Endometrial microvascular endothelial cells (primary cell): Measurements from ENCODE around the genes RHOU and RAB4A.

DNA sequence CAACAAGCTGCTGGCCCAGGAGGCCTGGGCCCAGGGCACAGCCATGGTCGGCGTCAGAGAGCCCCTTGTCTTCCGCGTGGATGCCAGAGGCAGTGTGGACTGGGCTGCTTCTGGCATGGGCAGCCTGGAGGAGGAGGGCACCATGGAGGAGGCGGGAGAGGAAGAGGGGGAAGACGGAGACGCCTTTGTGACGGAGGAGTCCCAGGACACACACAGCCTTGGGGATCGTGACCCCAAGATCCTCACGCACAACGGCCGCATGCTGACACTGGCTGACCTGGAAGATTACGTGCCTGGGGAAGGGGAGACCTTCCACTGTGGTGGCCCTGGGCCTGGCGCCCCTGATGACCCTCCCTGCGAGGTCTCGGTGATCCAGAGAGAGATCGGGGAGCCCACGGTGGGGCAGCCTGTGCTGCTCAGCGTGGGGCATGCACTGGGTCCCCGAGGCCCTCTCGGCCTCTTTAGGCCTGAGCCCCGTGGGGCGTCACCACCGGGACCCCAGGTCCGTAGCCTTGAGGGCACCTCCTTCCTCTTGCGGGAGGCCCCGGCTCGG lies 46.5 kb downstream of the TRIM11 start:
- RAMPAGE, long total RNA: no peak

- RAMPAGE, long total RNA: no peak
Measured at GRCh38 chr1:228372102-228373255, 34.2 kb downstream of the TRIM11 start.

- RAMPAGE, long total RNA: no peak
Measured at GRCh38 chr1:228374678-228375318, 31.8 kb downstream of the TRIM11 start.

DNA sequence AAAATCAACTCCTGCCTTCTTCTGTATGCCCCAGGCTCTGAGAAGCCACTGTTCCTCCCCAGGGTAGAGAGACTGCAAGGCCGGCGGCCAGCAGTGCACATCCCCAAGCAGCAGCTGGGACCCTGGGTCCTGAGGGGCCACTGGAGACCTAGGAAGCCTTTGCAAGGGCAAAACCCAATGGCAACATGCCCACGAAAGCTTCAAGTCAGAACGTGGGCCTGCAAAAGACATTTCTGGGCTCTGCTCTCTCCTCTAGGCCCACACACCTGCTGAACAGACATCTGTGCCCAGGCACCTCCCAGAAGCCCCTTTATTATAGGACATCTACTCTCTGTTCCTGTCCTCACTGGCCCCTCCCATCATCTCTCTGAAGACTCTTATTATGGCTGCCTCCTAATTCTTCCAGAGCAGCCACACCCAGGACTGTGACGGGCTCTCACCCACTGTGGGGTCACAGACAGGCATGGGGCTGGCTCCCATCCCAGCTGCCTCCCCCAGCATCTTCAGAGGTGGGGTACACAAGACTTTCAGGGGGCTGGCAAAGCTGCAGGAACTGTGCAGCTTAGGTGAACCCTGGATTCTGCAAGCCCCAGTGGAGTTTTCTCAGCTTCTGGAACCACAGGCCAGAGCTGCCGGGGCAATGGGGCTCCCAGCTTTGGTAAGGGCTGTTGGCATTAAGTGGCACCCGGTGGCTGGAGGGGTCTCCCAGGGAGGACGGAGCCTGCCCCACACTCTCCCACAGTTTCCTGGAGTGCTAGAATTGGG lies 12.7 kb downstream of the TRIM11 start:
- RAMPAGE, long total RNA: no peak

DNA sequence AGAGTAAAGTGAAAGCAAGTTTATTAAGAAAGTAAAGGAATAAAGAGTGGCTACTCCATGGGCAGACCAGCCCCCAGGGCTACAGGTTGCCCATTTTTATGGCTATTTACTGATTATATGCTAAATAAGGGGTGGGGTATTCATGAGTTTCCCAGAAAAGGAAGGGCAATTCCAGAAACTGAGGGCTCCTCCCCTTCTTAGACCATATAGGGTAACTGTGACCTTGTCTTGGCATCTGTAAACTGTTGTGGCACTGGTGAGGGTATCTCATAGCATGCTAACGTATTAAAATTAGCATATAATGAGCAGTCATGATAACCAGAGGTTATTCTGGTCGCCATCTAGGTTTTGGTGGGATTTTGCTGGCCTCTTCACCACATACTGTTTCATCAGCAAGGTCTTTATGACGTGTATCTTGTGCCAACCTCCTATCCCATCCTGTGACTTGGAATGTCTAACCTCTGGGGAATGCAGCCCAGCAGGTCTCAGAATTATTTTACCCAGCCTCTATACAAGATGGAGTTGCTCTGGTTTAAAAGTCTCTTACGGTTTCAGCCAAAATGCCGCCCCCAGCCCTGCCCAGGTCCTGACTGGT lies 931 bp upstream of the TRIM17 start:
- RAMPAGE, long total RNA: no peak

DNA sequence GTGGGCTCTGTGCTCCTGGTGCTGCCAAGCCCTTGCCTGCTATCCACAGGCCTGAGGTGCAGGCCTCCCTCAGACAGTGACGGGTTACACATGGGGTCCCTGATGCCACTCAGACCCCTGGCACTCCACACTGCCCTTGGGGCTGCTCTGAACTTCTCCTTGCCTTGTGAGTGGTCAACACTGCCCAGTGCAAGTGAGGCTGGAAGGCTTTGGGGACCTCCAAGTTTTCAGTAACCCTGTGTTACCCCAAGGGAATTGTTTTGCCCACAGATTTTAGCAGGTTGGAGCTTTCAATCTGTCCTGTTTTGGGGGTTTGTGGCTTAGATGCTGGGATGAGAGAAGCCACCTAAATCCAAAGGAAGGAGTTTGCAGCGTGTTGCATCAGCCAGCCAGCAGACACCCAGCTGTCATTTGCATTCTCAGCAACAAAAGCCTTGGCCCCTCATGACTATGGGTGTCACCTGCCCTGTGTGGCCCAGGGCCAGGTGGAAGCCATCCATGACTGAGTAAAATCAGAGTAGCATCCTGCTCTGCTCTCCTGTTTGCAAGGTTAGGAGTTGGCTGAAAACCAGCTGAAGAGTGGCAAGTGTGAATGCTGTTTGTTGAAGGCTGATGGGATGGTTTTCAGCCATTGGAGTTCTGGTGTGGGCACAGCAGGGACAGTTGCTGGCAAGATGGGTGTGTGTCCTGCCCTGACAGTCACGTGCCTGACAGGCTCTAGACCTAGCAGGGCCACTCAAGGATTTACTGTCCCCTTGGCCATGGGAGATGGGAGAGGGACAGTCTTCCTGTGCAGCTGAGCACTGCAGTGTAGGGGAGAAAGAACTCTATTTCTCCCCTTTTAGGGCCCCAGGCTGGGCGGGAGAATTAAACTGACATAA lies 3.3 kb downstream of the RNF187 start:
- RAMPAGE, long total RNA: no peak

GRCh38 chr1:228500847-228501623 lies 13.9 kb downstream of the RNF187 start:
- RAMPAGE, long total RNA: no peak

- RAMPAGE, long total RNA: no peak
Measured at GRCh38 chr1:228669153-228669508, 66.1 kb upstream of the RHOU start.

- RAMPAGE, long total RNA: no peak
Measured at GRCh38 chr1:228722200-228722805, 13.0 kb upstream of the RHOU start.

- RAMPAGE, long total RNA: no peak
Measured at GRCh38 chr1:228734753-228735747, at the start of gene RHOU. Gene RHOU (plus strand): TSS chr1:228735479.

DNA sequence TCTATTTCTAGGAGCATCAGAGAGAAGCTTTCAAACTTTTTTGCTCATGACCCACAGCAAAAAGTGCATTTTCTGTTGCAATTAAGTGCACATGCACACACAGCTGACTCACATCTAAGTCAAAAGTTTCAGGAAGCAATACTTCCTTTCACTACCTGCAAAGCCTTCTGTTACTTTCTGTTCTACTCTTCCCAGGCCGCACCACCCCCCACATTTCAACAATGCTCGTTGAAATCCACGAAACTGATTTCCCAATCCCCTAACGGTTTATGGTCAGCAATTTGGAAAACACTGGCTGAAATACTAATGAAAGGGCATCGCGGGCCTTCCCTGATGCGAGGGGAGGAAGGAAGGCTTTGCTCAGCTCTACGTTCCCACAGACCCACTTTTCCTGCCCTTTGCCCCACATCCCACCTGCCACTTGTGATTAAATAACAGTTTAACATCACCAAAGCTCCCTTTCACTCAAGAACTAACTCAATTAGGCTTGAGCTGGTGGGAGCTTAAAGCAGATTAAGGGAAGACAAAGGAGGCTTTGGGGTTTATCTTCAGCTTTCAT lies 243.3 kb upstream of the RAB4A start:
- RAMPAGE, long total RNA: no peak

GRCh38 chr1:229032393-229032809 lies 238.5 kb upstream of the RAB4A start:
- RAMPAGE, long total RNA: no peak

DNA sequence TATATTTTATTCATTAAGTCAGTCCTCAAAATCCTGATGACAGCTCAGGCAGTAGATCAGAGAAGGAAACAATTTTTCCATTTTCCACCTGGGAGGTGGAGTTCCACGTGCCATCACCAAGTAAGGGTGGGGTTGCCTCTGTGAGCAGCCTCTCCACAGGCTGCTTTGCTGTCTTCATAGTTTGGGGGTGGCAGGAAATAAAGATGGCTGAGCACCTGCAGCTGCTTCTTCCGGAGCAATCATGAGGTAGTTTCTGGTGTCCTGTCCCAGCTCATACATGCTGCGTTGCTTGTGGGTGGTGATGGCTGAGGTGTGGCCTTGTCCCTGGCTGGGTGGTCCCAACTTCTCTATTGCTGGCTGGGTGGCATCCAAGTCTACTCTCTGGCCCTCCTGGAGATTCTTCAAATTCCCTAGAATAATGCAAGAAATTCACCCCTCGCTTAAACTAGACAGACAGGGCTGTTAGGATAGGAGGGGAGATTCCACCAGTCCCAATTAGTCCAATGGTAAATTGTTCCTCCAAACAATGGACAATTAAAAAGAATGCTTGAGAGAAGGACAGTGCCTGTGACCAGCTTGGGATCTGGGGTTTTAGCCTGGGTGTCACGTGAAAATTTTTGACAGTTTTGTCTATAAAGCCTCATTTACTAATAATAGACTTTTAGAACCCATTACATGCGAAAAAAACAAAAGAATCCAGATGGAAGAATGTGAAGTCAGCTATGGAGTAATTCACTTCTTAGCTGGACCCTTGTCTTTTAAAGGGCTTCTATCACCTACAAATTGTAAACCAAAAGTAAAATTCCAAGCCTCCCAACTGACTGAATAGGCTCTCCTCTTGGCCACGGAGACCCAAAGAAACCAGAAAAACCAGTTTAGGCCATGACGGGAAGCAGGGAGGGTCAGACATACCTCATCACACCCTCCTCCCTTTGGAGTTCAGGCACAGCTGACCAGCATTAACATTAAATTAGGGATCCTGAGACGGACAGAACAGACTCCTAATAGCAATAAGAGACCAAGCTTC lies 177.7 kb upstream of the RAB4A start:
- RAMPAGE, long total RNA: no peak

- RAMPAGE, long total RNA: no peak
Measured at GRCh38 chr1:229113088-229113521, 157.8 kb upstream of the RAB4A start.

DNA sequence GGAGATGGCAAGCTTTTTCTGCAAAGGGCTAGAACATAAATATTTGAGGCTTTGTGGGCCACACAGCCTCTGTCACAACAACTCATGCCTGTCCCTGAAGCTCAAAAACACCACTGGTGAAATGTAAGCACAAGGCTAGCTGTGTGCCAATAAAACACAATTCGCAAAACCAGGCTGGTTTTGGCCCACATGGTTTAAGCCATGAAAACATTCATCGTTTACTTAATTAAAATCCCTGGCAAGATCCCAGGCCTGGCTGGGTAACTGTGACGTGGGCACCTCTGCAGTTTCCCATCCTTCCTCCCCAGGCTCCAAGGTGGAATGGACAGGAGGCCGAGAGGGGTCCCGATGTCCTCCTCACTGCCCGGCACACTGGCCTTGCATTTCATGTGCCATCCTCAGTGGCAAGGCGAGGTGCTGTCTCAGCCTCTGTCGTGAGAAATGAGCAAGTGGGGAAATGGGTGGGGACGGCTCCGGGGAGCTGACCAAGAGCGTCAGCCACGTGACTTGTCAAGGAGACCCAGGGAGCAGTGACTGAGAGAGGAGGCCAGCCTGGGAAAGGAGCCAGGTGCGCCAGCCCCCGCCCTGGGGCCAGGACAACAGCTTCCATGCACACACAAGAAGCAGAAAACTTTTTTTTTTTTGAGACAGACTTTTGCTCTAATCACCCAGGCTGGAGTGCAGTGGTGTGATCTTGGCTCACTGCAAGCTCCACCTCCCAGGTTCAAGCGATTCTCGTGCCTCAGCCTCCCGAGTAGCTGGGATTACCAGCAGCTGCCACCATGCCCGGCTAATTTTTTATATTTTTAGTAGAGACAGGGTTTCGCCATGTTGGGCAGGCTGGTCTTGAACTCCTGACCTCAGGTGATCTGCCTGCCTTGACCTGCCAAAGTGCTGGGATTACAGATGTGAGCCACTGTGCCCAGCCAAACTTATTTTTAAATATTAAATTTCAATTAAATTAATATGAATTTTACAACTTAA lies 153.0 kb upstream of the RAB4A start:
- RAMPAGE, long total RNA: no peak

DNA sequence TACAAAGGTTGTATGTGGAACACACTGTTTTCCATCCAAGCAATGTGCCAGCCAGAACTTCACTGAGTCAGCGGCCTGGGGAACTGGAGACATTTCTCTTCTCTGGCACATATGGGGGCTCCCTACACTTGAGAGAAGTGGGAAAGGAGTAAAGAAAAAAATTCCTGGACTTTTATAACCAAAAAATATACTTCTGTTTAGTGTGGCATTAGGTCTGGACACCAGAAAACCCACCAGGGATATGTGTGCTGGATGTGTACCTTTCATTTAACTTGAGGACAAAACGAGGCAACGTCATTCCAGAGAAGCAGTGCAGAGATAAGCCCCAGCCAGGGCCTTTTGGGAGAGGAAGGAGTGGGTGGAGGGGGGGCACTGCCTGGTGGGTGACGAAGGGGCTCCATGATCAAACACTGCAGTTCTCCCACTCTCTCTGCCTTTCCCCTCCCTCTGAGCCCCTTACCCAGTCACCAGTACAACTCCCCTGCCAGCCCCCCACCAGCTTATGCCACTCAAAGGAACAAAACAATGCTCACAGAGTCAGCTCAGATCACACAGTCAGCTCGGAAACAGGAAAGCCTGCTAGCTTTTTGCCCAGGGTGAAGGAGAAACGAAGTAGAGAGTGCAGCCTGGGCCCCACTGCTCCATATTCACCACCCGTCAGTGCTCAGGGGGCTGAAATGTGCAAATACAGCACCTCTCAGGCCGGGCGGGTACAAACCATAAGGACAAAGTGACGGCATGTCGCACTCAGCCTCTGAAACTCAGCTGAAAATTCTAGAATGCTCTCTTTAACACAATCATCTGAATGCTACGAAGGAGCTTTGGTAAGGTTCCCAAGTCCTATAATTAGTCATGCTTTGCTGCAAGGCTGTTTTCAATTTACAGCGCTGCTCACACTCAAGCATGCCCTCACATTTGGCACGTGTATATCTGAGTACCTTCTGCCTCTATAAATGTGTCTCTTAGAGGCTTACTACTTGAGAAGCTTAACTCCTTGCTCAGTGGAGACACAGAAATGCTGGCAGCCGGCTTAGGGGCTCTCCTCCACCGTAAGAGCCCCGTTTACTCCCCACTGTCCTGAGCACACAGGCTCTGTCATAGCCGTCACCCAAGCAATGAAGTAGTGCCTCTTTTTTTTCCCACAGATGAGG lies 65.9 kb upstream of the RAB4A start:
- RAMPAGE, long total RNA: no peak

DNA sequence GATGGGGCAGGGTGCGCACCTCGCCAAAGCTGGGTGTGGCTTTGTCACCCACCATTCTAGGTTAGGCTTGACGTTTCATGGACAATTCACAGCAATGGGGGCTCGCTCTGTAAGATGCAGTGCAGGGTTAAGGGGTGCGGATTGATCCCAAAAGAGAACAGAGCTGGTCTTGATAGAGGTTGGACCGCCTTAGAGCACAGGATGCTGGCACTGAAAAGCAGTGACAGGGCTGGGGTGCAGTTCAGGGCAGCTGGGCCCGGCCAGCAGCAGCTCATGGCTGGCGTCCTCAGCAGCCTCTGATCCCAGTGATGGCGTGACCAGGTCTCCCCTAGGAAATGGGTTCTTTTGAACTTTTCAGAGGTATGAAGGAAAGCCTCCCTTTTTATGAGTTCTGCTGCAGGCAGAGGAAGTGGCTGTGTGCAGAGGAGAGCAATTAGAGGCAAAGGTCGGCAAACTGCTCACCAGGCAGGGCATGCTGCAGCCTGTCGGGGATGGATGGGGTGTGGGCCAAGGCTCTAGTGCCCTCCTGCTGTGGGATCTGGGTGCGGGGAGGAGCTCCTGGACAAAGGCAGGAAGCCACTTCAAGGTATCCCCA lies 45.7 kb upstream of the RAB4A start:
- RAMPAGE, long total RNA: no peak

DNA sequence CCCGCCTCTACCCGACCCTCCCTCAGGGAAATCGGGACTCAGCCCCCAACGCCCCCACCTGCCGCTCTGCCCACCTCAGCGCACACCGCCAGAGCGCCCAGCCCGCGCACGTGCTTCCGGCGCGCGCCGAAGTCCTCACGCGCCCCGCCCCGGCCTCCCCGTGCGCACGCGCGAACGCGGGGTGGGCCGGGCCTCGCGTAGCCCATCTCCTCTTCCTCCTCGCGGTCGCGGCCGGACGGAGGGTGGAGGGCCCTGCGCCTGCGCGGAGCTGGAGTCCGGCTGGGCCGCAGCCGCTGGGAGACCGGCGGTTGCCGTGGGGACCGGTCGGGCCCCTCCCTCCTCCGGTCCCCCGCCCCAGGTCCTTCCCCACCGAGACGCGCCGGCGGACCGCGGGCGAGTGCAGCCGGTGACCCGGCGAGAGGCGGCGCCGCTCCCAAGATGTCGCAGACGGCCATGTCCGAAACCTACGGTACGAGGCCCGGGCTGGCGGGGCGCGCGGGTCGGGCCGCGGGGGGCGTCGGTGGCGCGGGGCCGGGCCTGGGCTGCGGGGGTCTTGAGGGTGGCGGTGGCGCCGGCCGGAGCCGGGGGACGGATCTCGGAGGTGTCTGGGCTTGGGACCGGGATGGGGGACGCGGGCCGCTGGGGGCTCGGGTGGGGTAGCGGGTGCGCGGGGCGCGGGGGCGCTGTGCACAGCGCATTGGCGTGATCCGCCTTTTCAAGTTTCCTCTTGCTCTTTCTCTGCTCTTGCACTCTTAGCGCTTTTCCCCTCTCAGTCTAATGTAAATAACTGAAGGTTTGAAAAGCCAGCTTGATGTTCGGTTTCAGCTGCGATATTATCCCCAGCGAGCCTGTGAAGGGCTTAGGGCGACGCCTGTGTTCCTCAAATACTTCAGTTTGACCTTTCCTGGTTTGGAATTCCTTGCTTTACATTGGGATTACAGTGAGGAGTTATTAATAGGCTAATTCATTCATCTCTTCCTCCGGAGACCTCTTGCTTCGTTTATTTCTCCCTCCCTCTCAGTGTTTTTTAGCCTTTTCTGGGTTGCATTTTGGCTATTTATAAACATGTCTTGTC lies at the start of gene RAB4A:
Gene RAB4A (plus strand): TSS at position 210 of the 1,075 bp plus-strand sequence.
- RAMPAGE, long total RNA: no peak

DNA sequence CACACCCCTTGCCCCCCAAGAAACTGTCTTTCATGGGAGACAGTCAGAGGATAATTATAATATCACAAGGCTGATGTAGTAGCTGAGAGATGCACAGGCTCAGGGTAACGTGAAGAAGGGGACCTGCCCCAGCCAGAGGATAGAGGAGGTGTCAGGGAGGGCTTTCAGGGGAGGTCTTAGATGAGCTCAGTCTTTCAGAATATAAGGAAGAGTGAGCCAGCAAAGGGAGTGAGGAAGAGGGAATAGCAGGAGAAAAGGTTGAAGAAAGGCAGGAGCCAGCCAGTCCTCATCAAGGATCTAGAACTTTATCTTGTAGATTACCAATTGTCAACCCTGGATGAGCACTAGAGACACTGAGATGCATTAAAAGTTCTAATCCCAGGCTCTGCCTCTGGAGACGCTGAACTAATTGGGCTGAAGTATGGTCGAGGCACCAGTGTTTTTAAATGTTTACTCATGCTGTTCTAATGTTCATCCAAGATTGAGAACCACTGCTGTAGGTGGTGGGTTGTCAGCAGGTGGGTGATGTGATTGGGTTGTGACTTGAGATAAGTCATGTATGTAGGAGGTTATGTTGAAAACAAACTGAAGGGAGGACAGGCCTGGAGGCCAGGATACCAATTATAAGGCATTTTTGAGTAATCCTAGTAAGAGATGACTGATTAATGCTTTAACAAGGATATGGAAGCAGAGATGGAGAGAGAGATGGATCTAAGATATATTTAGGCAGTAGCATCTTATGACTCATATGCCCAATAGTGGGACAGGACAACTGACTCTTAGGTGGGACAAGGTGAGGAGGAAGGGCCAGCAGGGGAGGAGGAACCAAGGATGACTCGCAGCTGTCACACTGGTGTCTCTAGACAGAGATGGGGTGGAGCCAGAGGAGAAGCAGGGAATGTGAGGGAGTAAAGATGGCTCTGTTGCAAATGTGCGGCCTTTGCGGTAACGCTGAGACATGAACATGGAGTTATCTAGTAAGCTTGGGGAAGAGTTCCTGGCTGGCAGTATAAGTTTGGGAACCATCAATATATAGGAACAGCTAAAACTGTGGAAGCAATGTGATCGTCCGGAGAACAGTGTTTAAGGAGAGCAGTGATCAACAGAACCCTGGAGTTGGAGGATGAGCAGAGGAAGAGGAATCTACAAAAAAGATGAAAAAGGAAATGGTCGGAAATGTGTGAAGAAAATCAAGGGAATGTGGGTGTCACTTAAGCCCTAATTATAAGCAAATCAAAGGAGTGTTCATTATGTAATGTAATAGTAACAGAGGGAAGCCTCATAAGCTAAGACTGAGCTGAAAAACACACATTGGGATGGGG lies 29.3 kb downstream of the RAB4A start:
- RAMPAGE, long total RNA: no peak

GRCh38 chr1:229581779-229582634 lies 23.5 kb upstream of the ABCB10 start:
- RAMPAGE, long total RNA: no peak